Mesenchymal stem cell of adipose (primary cell): ENCODE data around the genes EHD4, PLA2G4F, STARD9 and TTBK2.

- CAGE, long polyA plus RNA, result no peak
Observed at GRCh38 chr15:41804873-41805481, 22.9 kb upstream of the JMJD7 start.

GRCh38 chr15:41866597-41866982, 27.3 kb downstream of the SPTBN5 start:
- CAGE, long polyA plus RNA, result no peak

DNA sequence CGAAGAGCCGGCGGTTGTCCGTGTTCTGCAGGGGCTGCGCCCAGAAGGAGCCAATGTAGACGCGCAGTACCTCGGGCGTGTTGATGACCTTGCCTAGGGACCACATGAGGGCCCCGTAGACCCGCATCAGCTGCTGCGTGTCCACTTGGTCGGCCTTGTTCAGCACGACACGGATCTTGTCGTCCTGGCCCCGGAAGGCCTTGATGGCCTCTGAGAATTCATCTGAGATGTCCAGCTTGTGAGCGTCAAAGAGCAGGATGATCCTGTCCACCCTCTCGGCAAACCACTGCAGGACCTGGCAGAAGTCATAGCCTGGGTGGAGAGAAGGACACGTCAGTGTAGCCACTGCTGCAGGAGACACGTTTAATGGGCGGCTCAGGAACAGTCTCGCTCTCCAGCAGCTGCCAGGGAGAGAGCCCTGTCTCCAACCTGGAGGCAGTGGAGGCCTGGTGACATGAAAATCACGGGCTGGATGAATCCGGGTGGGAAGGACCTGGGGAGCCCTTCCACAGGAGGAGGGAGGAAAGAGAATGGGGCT, 25.5 kb upstream of the SPTBN5 start:
- CAGE, long polyA plus RNA, result no peak

DNA sequence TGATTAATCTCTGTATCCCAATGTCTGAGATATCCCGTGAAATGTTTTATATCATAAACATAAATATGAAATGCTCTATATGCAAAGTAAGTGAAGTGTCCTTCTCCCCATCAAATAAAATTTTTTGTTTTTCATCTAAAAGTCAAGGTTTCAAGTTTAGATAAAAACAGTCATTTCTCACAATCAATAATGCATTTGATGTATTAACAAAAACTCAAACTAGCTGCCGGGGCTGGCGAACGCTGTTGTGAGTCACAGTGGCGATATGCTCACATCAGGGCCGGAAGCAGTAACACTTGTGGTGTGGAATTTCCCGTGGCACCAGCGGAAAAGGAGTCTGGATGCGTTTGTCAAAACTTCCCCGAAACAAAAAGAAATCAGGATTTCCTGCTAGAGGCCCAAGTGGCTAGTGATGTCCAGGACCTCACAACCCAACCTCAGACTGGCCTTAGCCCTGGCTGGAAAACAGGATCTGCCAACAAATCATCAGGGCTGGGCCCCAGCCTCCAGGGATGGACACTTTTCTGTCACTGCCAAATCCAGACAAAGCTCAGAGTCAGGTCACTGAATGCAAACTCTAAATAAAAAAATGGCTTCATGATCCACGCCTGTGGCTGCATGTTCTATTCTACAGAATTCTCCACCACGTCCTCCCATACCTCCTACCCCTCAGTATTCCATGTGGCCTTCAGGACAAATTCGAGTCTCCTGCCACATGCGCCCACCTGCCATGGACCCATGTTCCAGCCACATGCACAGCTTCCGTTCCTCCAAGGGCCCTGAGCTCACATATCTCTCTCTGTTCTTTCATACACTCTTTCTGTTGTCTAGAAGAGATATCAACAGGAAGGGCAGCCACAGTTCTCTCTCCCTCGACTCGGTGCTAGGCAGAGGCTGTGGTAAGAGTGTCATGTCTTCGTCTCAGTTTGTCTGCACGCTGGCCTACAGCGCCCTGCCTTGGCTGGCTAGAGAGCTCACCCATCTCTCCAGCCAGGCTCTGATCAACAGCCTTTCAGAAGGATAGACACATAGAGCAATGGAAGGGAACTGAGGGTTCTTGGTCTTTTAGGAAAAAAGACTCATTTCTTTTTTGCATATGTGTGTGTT, 35.5 kb downstream of the EHD4 start:
- CAGE, long polyA plus RNA, result no peak

- CAGE, long polyA plus RNA, result no peak
Observed at GRCh38 chr15:41940383-41940946, 31.9 kb downstream of the EHD4 start.

DNA sequence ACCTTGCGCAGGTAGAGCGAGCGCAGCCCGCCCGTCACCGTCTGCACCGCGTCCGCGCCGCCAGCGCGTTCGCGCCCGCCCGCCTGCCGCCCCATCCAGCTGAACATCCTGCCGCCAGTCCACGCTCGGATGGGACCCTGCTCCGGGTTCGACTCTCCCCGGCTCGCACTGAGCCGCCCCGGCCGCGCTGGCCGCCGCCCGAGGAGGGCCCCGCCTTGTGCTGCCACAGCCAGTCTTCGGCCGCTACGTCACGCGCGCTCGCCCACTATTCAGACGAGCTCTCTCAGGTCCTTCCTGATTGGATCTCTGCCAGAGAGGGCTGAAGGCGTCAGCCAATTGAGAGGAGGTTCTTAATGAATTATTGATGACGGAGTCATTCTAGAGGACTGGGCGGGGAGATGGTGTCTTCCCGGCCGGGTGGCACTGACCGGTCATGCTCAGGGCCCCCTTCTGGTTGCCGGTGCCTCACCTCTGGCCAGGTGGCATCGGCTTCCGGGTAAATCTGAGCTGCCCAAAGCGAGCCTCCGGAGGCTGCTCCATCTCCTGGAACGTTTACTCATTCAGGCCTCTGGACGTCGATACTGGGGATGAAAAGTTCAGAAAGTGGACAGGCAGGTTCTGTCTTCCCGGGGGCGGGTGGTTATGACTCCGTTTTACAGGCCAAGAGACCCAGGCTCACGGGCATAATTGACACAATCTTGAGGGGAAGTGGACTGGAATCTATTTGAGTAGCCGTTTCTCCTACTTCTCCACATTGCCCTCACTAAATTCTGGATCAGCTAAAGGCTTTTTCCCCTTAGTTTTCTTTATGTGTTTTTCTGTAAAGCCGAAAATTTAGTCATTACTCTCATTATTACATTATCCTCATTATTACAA, at the start of gene EHD4:
TSS of gene EHD4 (minus strand) at position 170 of the 876 bp plus-strand sequence.
- CAGE, long polyA plus RNA, result no peak

DNA sequence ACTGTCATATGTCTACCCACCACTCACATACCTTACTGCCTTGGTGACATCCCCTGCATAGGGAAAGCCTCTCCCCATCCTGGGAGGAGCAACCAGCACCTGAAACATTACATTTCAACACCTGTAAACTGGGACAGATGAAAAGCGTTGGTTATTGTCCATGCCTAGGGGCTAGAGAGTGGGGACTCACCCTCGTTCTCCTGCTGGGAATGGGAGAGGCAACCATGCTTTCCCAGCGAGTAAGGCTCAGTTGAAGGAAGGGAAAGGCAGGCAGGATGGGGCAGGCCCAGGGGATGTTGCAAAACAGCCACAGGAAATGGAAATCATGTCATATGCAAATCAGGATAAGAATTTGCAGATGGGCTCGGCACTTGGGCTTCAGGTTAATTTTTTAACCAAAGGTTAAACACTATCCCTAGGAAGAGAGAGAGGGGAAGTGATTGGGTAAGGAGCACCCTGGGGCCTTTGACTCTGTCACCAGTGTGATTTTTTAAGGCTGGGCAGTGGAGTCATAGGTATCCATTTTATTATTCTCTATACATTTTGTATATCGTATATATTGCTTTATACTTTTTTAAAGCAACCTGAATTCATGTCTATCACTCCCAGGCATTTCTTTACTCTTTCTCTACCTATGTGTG, 14.5 kb upstream of the PLA2G4E start:
- CAGE, long polyA plus RNA, result no peak

GRCh38 chr15:42082983-42083260, 11.4 kb downstream of the PLA2G4D start:
- CAGE, long polyA plus RNA, result no peak

DNA sequence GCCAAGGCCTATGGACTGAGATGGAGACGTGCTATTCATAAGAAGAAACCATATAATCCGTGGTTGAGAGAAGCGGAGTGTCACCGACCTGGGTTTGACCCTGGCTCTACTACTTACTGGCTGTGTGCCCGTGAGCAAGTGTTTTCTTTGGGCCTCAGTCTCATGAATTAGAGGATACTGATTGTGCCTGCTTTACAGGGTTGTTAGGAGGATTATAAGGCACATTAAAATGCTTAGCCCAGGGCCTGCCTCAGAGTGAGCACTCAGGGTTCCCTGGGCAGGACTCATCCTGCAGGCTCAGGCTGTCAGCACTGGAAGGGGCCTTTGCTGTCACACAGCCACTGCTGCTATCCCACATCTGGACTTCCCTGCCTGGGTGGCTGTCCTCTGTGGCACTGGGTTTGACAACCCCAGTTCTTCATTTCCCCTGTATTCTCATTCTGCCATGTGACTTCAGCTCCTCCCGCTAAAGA, 4.7 kb downstream of the PLA2G4F start:
- CAGE, long polyA plus RNA, result no peak

GRCh38 chr15:42156471-42157018, at the start of gene PLA2G4F:
PLA2G4F (minus strand) TSS chr15:42156636.
- CAGE, long polyA plus RNA, result no peak

GRCh38 chr15:42250617-42251459, 22.2 kb upstream of the GANC start:
- CAGE, long polyA plus RNA, result no peak

GRCh38 chr15:42359983-42360280, 631 bp downstream of the CAPN3 start:
- CAGE, long polyA plus RNA, result no peak

- CAGE, long polyA plus RNA, result no peak
Observed at GRCh38 chr15:42401467-42401986, 42.2 kb downstream of the CAPN3 start.

- CAGE, long polyA plus RNA, result no peak
Observed at GRCh38 chr15:42510899-42511473, 15.6 kb downstream of the SNAP23 start.

DNA sequence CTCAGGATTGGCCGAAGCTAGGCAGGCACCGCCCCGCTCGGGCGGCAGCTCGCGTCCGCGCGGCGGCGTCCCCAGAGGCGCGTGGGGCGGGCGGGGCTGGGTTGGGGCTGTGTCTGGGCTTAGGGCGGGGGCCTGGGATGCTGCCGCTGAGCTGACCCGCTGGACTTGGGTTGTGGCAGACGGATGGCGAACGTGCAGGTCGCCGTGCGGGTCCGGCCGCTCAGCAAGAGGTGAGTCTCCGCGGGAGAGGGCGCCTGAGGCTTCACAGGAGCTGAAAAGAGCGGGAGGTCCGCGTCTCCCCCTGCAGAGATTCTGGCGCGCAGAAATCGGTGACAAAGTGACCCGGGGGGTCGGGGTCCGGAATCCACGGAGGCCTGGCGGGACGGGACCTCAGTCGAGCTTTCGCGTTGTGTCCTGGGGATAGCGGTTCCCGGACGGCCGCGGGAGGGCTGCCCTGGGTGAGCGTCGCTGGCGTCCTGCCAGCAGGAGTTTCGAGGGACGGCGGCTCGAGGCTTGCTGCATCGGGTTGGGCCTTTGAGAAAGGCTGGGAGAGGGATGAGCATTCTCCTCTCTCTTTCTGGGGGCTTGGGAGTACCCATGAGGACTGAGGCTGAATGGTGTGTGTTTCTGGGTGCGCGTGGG, at the start of gene STARD9:
TSS of gene STARD9 (plus strand) at position 74 of the 642 bp plus-strand sequence.
- CAGE, long polyA plus RNA, result no peak

- CAGE, long polyA plus RNA, result no peak
Observed at GRCh38 chr15:42605203-42605645, 29.8 kb downstream of the STARD9 start.

DNA sequence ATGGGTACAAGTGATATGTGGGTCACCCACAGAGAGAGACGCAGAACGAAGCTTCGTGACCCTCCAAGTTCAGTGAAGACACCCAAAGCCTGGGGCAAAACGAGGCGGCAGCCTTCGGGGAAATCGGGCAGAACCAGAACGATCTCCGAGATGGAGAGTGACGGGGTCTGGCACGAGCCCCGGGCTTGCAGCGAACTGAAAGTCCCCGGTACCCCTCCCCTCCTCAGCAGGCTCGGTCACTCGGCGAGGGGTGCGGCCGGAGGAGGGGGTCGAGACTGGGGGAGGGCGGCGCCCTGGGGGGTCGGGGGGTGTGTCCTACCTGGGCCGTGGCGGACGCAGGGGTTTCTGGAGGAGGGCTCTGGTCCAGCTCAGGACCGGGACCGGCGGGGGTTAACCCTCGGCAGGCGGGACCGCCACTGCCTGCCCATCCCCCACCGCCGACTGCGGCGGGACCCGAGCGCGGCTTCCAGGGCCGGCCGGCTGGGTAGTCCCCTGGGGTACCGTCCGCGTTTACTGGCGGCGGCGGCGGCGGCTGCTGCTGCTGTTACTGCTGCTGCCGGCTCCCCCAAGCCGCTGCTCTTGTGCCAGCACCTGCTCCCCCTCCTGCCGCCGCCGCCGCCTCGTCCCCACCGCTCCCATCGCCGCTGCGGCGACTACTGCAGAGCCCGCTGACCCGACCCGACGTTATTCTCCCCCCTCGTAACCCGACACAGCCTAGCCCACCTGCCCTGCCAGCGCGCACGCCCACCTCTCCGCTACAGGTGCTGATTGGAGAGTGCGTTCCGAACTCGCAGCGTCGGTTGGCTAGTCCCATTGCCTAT, at the start of gene TTBK2:
TSS of gene TTBK2 (minus strand) at position 660 of the 821 bp plus-strand sequence.
- CAGE, long polyA plus RNA, result no peak

DNA sequence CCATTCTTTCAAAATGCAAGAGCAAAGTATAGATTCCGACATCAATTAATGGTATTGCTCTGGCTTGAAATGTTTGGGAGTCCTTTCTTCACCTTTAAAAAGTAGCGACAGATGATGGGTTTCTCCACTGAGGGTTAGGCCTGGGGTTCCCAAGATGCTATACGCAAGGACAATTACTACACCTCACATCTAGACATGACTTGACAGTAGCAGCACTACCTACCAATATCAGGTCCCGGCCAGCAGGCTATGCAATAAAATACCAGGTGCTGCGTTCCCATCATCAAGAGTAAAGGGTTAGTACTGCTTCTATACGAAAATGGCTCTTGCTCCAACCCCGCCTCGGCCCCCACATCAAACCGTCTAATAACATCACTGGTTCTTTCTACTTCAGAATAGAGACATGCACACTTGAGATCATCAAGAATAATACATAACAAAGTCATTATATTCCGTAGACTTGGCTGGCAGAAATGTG, 493 bp downstream of the UBR1 start:
- CAGE, long polyA plus RNA, result no peak

GRCh38 chr15:43189721-43190557, 4.7 kb downstream of the CCNDBP1 start:
- CAGE, long polyA plus RNA, result no peak

- CAGE, long polyA plus RNA, result no peak
Observed at GRCh38 chr15:43510521-43511446, 6.6 kb upstream of the MAP1A start.